ENCODE data around the genes RGS13, RGS2, CDC73 and CFHR4.

DNA sequence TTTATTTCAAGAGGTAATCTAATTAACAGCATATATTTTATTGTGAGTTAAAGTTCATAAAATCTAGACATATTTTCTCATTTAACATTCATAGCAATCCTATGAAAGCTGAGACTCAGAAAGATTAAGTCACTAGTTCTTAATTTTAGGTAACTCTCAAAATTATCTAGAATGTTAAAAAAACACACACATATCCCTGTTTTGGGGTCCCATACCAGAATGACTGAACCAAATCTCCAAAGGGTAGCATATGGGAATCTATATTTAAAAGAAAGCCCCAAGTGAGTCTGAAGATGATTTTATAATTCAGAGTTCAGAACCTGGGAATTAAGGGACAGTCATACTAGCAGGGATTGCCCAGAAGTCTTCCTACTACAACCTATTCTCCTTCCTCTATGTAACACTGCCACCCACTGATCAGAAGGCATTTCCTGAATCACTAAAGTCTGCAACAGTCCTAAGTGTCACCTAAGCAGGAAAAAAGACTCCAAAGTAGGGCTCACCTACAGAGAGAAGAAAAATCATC lies 4.7 kb downstream of the RGS1 start:
- CAGE, long polyA plus RNA, result no peak

DNA sequence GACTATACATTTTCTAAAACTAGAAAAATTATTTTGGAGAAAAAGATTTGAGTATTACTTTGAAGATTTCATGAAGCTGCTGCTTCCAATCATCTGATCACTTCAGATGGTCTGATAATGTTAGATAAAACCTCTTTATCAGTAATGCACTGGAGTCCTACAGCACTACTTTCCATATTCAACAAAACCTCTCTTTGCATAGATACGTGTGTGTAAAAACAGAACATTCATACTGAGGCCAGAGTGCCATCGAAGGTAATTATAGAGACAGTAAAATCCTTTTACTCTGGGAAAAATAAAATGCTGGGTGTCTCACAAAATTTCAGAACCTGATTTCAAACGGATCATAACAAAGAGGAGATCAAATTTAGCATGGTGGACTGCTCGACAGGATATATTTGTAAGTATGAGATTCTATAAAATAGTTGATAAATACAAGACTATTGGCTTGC lies at the start of gene RGS13:
RGS13 (plus strand) TSS at position 230 of the 452 bp plus-strand sequence.
- CAGE, long polyA plus RNA, result no peak
- RRBS, result no CpG with 5 or more reads among the region's 4 CpGs

GRCh38 chr1:192808965-192809122 lies at the start of gene RGS2:
TSS of gene RGS2 (plus strand) at chr1:192809039.
- CAGE, long polyA plus RNA, result start-site peak on the plus strand at chr1:192809038-192809046, 93 and 74 reads in 2 replicates
- RRBS, result under 1% methylated on average over 11 of the region's 14 CpGs

GRCh38 chr1:192830526-192831017 lies 21.7 kb downstream of the RGS2 start:
- CAGE, long polyA plus RNA, result no peak
- RRBS, result no CpG with 5 or more reads among the region's 4 CpGs

- CAGE, long polyA plus RNA, result no peak
- RRBS, result no CpG with 5 or more reads among the region's 1 CpG
Observed at GRCh38 chr1:192936452-192937100, 122.6 kb downstream of the UCHL5 start.

- CAGE, long polyA plus RNA, result no peak
- RRBS, result no CpG with 5 or more reads among the region's 4 CpGs
Observed at GRCh38 chr1:193013179-193013841, 45.9 kb downstream of the UCHL5 start.

- CAGE, long polyA plus RNA, result no peak
- RRBS, result 2% methylated on average over 6 of the region's 27 CpGs
Observed at GRCh38 chr1:193104282-193104865, 840 bp downstream of the GLRX2 start.

- CAGE, long polyA plus RNA, result start-site peak on the plus strand at chr1:193122052-193122196, 1,032 and 512 reads in 2 replicates
- RRBS, result no CpG with 5 or more reads among the region's 53 CpGs
Observed at GRCh38 chr1:193121922-193122735, at the start of gene CDC73. TSS of gene CDC73 (plus strand) at chr1:193122031.

GRCh38 chr1:193418053-193419013 lies 231.9 kb upstream of the B3GALT2 start:
- CAGE, long polyA plus RNA, result no peak
- RRBS, result no CpG with 5 or more reads among the region's 7 CpGs

GRCh38 chr1:193479192-193479781 lies 292.9 kb upstream of the B3GALT2 start:
- CAGE, long polyA plus RNA, result no peak
- RRBS, result no CpG with 5 or more reads among the region's 4 CpGs

- CAGE, long polyA plus RNA, result no peak
- RRBS, result no CpG with 5 or more reads among the region's 2 CpGs
Observed at GRCh38 chr1:196676739-196677301, 25.0 kb downstream of the CFH start.

- CAGE, long polyA plus RNA, result no peak
- RRBS, result no CpG with 5 or more reads among the region's 2 CpGs
Observed at GRCh38 chr1:196726248-196726998, 48.2 kb upstream of the CFHR3 start.

DNA sequence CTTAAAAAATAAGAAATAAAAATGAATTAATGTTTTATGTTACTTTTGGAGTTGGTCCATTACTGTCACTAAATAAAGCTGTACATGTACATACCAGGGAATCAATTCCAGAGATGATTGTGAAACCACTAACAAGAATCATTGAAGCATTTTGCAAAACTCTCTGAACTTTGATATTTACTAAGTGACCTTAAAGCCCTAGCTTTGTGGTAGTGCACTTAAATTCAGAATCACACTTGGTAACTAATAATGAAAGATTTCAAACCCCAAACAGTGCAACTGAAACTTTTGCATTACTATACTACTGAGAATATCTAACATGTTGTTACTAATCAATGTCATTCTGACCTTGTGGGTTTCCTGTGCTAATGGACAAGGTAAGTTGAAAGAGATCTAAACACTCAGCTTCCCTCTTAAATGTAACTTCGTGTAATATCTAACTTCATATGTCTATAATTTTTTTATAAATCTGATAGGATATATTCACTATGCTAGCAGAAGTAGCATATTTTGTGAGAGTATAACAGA lies at the start of gene CFHR4:
CFHR4 (plus strand) TSS at position 221 of the 528 bp plus-strand sequence.
- CAGE, long polyA plus RNA, result no peak
- RRBS, result no CpG with 5 or more reads among the region's 1 CpG

- CAGE, long polyA plus RNA, result no peak
- RRBS, result no CpG with 5 or more reads among the region's 12 CpGs
Observed at GRCh38 chr1:197103266-197104297, 36.5 kb upstream of the F13B start.

GRCh38 chr1:197197300-197197687 lies 3.8 kb downstream of the ZBTB41 start:
- CAGE, long polyA plus RNA, result no peak
- RRBS, result no CpG with 5 or more reads among the region's 2 CpGs

GRCh38 chr1:197733369-197734090 lies 41.8 kb downstream of the DENND1B start:
- CAGE, long polyA plus RNA, result no peak
- RRBS, result no CpG with 5 or more reads among the region's 7 CpGs

- CAGE, long polyA plus RNA, result no peak
- RRBS, result no CpG with 5 or more reads among the region's 4 CpGs
Observed at GRCh38 chr1:197954923-197955430, 37.8 kb downstream of the LHX9 start.

GRCh38 chr1:197994802-197995446 lies 77.8 kb downstream of the LHX9 start:
- CAGE, long polyA plus RNA, result no peak
- RRBS, result no CpG with 5 or more reads among the region's 8 CpGs

GRCh38 chr1:198179948-198180404 lies 23.2 kb downstream of the NEK7 start:
- CAGE, long polyA plus RNA, result no peak
- RRBS, result no CpG with 5 or more reads among the region's 2 CpGs

- CAGE, long polyA plus RNA, result start-site peak on the minus strand at chr1:198321138-198321327, 7 and 8 reads in 2 replicates
Observed at GRCh38 chr1:198321153-198321463, 164.3 kb downstream of the NEK7 start.